ENCODE measurements around the genes CHCHD5, IL1B and IL37.

GRCh38 chr2:112311485-112311964, 36.1 kb downstream of the ZC3H6 start:
- PRO-cap, result no peak

GRCh38 chr2:112520138-112520565, 22.1 kb upstream of the POLR1B start:
- PRO-cap, result no peak

GRCh38 chr2:112520599-112521401, 21.5 kb upstream of the POLR1B start:
- PRO-cap, result no peak

DNA sequence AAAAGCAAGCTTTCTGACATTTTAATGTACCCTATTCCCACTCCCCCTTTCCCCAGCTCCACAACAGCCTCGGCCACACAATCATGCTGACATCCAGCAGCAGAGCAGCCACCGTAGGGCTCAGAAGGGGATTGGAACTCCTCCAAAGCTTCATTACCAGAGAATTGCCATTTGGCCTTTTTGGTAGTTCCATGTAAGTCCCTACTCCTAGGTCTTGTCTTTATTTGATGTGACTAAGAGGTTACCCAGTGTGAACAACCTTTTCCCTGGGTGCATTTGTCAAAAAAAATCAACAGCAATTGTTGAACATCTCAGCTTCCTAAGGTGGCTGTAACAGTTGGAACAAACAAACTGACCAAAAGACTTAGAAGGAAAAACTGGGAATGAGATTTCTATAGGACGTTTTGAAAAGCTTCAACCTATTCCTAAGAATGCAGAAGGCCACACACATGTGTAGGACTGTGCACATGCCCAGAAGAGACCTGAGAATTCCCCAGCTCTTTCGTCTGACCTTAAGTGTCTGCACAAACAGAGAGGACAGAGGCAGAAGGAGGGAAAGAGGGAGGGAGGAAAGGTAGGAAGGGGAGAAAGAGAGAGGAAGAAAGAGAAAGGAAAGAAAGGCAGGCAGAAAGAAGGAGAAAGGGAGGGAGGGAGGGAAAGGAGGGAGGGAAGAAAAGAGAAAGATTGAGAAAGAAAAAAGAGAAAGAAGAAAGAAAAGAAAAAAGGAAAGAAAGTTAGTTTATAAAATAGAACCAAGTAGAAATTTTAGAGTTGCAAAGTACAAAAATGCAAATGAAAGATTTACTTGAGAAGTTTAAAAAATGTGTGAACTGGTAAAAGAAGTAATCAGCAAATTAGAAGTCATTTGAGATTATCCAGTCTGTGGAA, 7.7 kb upstream of the POLR1B start:
- PRO-cap, result no peak

DNA sequence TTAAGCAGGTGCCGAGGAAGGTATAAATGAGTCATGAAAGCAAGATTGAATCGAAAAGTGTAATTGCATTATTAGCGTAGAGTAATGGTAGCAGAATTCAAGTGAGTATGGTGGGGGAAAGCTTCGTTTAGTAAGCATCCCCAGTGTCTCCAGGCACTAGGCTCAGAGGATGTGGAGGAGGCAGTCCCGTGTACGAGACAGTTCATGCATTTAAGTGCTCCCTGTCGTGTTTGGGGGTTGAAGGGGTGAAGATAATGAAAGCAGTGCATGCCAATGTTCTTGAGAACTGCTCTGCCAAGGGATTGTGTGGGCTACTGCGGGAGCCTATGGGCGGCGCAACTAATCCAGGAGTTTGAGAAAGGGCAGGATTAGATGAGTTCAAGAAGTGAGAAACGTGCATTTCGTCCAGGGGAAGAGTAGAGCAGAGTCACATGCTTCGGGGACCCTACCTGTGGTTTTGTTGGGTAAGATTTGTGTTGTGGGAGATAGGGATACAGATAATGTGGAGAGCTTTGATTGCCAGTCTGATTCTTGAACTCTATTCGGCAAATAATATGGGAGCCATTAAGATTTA, 952 bp downstream of the POLR1B start:
- PRO-cap, result no peak

DNA sequence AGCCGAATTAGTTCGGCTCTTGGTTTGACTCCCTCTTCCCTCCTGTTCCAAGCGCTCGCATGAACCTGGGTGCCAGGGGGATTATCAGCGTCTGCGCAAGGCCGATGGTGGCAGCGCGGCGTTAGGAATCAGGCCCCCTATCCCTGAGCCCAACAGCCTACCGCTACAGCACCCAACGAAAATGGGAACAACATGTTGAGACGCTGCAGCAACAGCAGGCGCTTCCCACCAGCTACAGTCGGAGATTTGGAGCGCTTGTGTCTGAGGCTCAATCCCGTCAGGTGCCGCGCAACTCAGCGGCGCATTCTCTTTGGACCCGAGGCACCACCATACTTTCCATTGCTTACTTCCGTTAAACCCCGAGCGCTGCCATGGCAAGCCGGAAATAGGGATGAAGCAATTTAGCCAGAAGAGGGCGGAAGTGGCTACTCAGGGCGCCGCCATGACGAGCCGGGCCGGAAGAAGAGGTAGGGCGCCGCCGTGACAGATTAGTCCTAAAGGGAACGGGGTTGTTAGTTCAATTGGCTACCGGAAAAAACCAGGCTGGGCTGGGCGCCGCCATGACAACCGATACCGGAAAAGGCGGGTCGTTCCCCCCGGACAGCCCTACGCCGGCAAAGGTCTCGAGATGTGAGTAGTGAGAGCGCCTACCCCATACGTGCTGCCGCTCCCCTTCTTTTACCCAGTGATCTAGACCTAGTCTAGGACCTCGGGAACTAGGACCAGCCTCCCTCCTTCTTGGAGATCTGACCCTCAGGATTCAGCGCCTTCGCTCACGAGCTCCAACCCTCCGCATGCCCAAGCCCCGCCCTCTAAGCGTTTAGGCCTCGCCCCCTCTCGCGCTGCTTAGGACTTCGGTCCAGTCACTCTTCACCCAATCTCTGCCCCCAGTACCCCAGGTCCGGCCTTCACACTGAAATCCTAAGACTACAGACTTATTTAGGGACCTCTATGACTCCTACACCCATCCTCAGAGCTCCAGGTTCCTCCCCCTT, at the start of gene CHCHD5:
Gene CHCHD5 (plus strand): TSS at position 590 of the 995 bp plus-strand sequence.
- PRO-cap, result bidirectional peak, plus-strand start at position 637 of the sequence, minus-strand start at position 317 of the sequence; unidirectional peak, minus-strand start at position 796 of the sequence

- PRO-cap, result no peak
Observed at GRCh38 chr2:112662770-112663987, 17.4 kb downstream of the SLC20A1 start.

- PRO-cap, result no peak
Observed at GRCh38 chr2:112700975-112701559, 19.8 kb upstream of the NT5DC4 start.

DNA sequence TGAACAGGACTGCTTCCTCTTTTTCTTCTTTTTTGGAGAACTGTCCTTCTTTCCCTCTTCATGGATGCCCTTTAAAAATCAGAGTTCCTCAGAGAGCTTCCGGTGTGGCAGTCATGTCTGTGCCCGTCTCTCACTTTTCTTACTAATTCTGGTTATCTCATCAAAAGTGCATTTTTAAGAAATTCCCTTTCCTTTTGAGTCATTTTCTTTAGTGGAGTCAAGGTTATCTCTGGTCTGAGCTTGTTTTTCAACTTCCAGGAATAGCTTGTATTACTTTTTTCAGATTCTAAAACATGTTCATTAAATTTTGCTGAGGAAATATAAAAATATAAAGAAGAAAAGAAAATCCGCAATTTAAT, 9.3 kb upstream of the IL1A start:
- PRO-cap, result no peak

GRCh38 chr2:112836238-112837196, at the start of gene IL1B:
Gene IL1B (minus strand): TSS chr2:112836779.
- PRO-cap, result no peak

DNA sequence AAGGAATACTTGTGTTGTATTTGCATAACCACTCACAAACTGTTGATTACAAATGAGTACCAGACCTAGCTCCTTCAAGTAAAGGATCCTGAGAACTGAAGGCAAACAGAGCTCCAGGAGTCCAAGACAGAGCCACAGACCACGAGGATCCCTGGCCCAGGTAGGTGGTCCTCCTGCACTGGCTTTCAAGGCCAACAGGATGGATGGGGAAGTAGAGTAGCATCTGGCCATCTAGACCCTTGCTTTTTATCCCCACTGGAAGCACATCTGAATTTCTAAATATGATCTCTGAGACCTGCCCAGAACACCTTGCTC, at the start of gene IL37:
Gene IL37 (plus strand): TSS at position 77 of the 315 bp plus-strand sequence.
- PRO-cap, result no peak

GRCh38 chr2:112939609-112939999, 28.6 kb downstream of the IL37 start:
- PRO-cap, result no peak

DNA sequence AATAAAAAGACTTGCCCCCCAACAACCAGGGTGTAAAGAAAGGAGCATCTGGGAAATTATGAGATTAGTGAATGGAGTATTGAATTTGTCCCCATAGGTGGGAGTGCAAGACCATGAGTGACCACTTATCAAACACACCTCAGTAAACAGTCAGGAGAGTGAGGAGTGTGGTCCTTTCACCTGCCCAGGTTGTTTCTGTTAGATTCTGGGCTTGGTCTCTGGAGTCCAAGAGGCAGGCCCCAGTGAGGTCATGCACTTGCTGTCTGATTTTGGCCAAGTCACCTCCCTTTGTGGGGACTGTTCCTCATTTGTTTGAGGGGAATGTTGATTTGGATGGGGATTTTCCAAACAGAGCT, 7.2 kb downstream of the IL1RN start:
- PRO-cap, result no peak

GRCh38 chr2:113157920-113158442, 15.8 kb upstream of the PSD4 start:
- PRO-cap, result no peak

DNA sequence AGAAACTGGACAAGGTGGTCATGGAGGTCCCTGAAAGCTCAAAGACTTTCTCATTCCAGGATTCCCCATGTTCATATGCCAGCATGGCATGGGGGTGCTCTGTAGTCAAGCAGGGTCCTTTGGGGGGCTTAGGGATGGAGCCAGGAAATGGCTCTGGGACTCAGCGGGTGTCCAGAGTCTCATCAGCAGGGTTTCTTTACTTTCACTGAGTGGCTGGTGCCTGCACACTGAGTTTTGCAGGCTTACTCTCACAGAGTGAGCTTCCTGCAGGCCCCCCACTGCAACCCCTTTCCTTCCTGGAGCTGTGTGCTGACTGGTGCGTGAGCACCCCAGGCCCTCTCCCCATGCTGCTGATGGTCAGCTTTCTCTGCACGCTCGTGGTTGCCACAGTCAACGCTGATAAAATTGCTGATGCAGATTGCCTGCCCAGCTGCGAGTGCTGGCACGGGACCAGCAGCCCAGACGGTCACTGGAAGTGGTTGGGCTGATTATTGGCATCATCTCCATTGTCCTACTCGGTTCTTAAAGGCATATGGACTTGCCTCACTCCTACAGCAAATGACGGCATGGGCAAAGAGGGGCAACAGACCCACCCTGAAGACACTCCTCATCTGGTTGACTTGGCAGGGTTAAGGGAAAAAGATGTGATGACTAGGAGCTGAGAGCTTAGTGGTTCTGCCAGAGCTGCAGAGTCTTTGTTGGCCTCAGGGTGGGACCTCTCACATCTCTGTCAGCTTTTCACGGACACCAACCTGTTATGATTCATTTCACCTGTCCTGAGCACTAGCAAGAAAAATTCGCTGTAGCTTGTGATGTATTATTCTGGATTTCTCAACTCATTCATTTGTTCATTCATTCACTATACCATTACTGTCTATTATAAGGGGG, 38.6 kb downstream of the PAX8 start:
- PRO-cap, result no peak

- PRO-cap, result no peak
Observed at GRCh38 chr2:113284831-113285482, 6.2 kb upstream of the PAX8 start.

- PRO-cap, result no peak
Observed at GRCh38 chr2:113756908-113757549, 587 bp upstream of the SLC35F5 start.

DNA sequence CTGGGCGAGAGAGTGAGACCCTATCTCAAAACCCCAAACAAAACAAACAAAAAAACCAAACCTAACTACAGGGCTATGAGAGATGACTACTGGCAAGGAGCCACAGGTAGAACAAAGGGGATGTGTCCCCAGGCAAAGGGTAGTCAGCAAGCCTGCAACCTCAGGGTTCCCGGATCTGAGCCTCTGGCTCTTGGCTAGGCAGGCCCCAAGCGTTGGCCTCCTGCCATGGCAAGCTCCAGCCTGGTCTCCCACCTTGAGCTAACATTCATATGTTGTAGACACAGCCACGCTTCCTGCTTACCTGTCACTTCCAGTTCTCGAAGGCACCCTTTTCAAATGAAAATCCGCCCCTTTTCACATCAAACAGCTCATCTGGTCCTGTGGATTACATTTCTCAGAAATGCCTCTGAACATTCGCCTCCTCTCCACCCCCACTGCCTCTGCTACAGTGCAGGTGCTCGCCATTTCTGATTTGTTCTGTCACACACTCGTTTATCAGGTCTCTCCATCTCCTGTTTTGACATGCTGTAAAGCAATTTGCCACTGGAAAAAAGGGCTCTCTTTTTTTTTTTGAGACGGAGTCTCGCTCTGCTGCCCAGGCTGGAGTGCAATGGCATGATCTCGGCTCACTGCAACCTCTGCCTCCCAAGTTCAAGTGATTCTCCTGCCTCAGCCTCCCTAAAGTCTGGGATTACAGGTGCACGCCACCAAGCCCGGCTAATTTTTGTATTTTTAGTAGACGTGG, 13.1 kb upstream of the ACTR3 start:
- PRO-cap, result no peak

- PRO-cap, result no peak
Observed at GRCh38 chr2:114661877-114662203, 219.4 kb downstream of the DPP10 start.

DNA sequence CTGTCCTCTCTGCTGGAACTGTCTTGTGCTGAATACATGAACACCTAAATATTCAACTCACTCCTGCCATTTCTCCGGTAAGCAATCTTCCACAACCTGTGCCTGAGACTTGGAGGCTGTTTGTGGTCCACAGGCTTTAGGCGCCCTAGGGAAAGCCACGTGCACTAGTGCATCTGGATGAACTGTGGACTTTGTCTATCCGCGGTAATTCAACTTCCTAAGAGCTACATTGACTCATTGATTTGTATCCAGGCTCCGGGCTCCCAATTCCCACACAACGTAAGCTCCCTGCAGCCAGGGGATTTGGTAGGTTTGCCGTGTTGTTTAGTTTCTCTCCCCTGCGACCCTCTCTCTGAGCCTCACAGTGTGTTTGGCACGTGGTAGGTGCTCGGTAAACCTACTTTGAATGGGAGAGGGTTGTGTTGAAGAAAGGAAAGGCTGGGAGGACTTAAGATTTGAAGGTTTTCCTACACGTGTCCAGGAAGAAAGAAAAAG, 718.2 kb downstream of the DPP10 start:
- PRO-cap, result no peak